Neural cell (in vitro differentiated cells): ENCODE measurements around the gene STEAP1B.

- RAMPAGE, long total RNA, result no peak
Observed at GRCh38 chr7:21543646-21544369, 969 bp downstream of the DNAH11 start.

GRCh38 chr7:21972087-21972483 lies 26.4 kb upstream of the CDCA7L start:
- RAMPAGE, long total RNA, result no peak

- RAMPAGE, long total RNA, result no peak
Observed at GRCh38 chr7:22220748-22221459, 136.1 kb downstream of the RAPGEF5 start.

DNA sequence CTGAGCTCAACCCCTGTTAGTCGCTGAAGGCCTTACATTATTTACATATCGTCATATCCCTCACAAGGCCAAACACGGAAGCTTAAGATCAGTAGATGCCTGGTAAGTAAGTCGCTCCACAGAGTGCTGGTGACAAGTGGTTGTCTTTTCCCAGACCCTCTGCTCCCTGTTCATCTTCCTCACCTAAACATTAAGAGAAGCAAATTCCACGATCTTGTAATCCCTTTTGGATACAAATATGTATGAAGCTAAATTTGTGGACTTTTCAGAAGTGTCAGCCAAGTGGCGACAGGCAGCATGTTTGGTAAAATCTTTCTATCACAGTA lies 55.0 kb downstream of the RAPGEF5 start:
- RAMPAGE, long total RNA, result no peak

GRCh38 chr7:22318426-22318987 lies 38.4 kb downstream of the RAPGEF5 start:
- RAMPAGE, long total RNA, result no peak

GRCh38 chr7:22343538-22344036 lies 13.4 kb downstream of the RAPGEF5 start:
- RAMPAGE, long total RNA, result no peak

GRCh38 chr7:22499805-22500778 lies at the start of gene STEAP1B:
Gene STEAP1B (minus strand): TSS chr7:22500188.
- RAMPAGE, long total RNA, result no peak

DNA sequence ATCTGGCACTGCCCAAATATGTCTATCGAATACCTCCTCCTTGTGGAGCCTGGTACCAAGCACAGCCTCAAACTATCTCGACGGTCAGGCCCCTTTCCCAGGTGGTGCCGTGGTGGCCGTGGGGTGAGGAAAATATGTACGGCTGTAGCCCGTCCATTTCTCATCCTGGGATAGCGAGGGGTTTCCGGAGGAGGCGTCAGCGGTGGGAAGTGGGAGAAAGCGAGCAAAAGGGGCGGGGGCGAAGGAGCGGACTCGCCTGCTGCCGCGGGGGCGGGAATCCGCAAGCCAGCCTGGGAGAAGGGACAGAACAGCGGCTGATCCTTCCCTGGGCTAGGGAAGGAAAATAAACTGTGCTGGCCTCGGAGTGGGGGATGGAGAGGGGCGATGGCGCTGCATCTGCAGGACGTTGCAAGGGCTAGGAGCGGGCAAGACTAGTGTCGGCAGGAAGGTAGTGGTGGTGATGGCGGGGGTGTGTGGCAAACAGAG lies 49.7 kb upstream of the STEAP1B start:
- RAMPAGE, long total RNA, result no peak

DNA sequence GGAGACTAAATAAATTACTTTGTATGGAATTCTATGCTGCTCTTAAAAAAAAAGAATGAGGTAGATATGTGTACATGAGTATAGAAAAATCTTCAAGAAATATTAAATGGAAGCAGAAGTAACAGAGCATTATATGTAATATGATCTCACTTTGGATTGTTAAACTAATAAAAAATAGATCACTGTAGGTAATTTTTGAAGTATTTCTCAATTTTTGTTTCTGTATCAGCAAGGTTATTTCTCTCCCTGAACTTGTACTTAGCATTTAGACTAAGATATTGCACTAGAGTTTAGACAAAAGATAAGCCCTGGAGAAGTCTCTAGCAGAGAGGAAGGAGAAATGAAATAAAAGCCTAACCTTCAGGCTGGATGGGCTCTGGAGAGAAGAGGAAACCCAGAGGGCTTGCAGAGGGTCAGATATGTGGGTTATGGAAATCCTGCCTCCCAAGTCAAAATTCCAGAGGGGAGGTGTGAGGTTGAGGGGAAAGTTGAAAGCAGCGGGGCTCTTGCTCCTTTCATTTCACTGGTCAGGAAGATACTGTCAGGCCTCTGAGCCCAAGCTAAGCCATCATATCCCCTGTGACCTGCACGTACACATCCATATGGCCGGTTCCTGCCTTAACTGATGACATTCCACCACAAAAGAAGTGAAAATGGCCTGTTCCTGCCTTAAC lies 24.0 kb upstream of the IL6 start:
- RAMPAGE, long total RNA, result no peak

DNA sequence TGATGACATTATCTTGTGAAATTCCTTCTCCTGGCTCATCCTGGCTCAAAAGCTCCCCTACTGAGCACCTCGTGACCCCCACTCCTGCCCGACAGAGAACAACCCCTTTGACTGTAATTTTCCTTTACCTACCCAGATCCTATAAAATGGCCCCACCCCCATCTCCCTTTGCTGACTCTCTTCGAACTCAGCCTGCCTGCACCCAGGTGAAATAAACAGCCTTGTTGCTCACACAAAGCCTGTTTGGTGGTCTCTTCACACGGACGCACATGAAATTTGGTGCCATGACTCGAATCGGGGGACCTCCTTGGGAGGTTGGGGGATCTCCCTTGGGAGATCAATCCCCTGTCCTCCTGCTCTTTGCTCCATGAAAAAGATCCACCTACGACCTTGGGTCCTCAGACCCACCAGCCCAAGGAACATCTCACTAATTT lies 23.5 kb upstream of the IL6 start:
- RAMPAGE, long total RNA, result no peak

DNA sequence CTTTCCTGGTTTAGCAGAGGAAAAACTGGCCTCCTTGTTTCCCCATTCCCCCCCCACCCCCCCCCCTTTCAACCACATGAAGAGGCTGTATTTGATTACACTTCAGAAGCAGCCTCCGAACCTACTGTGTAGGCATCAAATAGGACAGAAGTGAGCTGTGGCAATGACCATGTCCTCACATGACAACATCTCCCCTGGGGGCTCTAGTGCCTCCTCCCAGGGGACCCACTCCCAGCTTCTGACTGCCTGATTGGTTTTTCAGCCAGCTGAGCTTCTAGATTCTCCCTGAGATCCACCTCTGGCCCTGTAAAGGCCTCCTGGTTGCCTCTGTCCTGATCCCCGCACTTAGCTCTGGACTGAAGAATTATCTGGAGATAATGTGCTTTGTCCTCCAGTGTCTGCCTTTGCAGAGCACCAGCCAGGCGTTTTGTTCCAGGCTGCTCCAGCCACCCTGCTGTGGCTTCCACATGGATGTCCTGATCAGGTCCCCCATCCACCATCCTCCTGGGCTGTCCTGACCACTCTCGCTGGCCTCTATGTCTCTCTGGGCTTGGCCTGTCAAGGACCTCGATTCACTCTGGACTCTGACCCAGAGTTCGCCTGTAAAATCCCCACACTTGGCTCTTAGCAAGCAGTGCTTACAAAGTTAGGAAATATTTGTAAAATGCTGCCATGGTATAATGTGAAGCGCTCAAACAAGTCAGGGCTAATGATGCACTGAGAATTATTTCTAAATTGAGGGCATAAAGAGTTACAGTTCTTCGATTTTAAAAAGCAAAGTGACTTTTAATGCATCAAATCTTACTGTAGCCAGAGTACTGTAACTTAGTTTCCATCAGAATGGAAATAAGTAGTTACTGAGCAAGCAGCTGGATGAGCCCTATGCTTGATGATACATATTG lies 42.5 kb upstream of the TOMM7 start:
- RAMPAGE, long total RNA, result no peak

- RAMPAGE, long total RNA, result no peak
Observed at GRCh38 chr7:22896917-22897301, 74.3 kb upstream of the TOMM7 start.

DNA sequence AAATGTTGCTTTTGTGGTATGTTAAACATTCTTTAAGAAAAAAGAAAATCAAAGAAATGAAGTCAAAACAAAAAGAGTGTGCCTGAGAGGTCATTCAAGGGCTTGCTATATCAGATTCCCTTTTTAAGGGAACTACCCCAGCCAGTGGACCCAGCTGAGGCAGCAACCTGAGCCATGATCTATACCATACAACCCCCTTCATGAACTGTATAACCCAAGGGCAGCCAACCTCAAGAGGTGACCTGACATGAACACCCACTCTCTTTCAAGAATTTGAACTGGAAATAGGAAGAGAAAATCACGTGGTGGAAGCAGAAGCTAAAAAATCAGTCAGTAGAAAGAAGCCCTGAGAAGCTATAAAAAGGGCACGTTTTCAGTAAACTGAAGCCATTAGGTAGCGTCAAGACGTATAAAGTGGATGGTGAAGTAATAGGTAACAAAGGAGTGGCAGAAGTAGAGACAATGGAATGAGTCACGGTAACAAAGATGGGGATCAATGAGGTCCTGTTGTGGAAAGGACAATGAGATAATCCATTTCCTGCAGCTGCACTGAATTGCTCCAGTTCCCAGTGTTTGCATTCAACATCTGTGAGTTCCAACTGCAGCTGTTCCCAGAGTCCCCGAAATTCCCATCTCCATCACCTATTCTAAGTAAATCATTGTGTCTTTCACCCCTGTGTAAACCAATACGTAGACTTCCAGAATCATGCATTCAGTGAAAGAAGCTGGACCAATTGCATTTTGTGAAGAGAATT lies 4.7 kb upstream of the HYCC1 start:
- RAMPAGE, long total RNA, result no peak

- RAMPAGE, long total RNA, result no peak
Observed at GRCh38 chr7:23211429-23211941, 29.6 kb downstream of the NUP42 start.

GRCh38 chr7:23349337-23349957 lies 50.3 kb downstream of the MALSU1 start:
- RAMPAGE, long total RNA, result no peak

GRCh38 chr7:23462658-23463615 lies 7.4 kb downstream of the IGF2BP3 start:
- RAMPAGE, long total RNA, result no peak

DNA sequence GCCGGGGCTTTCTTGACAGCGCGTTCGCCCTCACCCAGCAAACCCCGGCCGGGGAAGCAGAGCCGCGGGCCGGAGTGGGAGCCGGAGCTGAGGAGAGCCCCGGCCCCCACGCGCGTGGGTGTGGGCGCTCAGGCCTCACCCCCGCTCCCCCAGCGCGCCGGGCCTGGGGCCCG lies 718 bp downstream of the IGF2BP3 start:
- RAMPAGE, long total RNA, result no peak

GRCh38 chr7:23722454-23723040 lies 12.5 kb downstream of the STK31 start:
- RAMPAGE, long total RNA, result no peak

DNA sequence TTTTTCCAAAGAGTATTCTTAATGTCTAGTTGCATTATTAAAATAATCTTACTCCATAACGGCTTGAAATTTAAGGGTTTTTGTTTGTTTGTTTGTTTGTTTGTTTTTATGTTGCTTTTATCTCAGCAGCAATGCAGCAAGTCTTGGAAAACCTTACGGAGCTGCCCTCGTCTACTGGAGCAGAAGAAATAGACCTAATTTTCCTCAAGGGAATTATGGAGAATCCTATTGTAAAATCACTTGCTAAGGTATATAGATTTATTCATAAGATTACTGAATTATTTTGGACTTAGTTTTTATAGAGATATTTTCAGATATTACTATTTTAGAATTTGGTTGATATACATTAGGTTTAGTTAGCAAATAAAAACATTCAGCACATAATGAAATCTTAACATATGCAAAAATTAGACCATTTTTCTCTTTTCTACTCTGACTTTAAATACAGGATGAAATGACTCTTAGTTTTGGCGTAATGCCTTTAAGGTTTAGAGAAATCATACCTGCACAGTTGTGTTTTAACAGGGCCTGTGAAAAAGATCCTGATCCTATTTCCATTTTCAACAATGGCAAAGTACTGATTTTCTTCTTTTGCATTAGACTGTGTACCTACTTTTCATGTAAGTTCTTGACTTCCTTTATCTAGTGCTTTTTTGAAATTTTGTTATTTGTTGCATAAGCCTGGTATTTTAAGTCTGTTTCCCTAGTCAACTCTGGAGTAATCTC lies 50.4 kb downstream of the PALS2 start:
- RAMPAGE, long total RNA, result no peak

DNA sequence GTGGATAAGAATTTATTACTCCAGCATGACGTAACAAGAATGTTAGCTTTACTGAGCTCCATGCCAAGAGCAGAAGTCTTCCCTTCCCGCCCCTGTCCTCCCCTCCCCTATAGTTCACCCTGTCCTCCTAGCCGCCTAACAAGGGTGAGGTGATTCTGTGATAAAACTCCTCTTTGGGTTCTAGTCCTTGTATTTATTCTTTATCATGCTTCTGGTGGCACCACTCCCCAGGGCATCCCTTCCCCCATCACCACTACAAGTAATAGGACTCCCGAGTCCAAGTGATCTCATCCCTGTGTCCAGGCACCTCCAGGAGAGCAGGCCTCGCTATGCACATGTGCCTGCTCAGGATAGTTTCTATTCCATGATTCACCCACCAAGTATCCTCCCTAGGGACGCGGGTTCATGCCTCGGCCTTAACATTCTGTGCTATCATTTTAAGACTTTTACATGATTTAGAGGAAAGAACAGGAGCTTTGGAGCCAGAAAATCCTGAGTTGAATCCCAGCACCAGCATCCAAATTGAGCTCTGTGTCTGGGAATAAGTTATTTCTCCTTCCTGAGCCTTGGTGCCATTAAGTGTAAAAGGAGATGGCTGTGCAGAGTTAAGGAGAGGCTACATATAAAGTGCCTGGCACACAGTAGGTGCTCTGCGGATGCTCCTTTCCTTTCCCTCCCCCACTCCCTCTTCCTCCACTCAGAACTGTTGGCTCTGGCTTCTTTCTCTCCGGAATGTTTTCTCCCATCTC lies 15.3 kb downstream of the GSDME start:
- RAMPAGE, long total RNA, result no peak